ENCODE data around the genes ZNRF1 and BCAR1.

DNA sequence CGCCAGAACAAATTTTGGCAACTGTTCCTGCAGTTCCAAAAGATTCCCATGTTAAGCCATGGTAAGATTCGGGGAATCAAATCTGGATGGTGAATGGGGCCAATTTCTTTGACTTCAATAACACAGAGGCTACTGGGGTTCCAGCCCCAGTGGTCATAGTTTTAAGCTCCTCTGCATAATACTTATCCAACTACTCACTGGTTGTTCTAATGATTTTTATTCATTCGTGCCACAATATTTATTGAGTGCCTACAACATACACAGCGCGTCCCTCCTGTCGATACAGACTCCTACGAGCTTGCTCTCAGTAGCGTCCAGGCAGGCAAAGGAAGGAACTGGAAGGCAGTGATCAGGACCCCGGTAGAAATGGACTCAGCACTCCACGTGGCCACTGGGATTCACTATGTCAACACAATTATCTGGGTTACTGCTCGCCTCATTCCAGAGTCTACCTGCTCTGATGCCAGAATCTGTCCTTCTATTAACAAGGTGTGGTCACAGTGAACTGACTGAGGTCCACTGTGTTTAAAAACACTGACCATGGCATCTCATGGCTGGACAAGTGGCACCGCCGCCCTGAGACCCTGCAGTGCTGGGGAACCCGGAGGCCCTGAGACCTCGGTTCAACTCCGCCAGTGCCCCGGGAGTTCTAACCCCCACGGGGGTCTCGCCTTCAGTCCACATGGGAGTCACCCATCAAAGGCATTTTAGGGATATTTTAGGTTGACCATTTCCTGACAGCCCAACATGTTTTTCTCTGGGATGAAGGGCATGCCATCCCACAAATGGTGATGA, 71.5 kb downstream of the ZFHX3 start:
- CAGE, long polyA plus RNA, result no peak
- RRBS, result 98% methylated on average over 4 of the region's 19 CpGs

DNA sequence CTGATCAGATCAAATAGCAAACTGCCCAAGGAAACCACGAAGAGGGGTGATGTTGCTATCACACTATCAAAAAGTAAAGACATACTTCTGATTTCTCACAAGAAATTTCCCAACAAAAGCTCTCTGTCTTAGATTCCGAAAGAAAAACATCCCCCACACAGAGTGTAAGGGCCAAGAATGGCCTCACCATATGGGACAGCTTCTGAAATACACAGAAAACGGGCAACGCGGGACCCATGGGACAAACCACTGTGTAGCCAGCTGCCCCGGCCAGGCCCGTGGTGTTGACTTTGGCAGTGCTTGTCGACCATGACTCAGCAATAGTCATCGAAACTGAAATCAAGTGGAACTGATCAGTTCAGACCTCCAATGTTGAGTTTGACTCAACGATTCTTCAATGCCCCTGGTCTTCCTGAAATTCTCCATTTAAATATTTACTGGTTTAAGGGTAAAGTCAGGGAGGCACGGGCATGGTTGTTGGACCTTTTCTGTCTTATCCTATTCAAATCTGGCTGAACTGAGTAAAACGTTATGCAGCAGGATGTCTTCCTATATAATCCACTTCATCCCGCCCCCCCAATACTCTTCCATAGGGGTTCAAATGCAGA, 27.5 kb downstream of the ZFHX3 start:
- CAGE, long polyA plus RNA, result no peak
- RRBS, result no CpG with 5 or more reads among the region's 13 CpGs

DNA sequence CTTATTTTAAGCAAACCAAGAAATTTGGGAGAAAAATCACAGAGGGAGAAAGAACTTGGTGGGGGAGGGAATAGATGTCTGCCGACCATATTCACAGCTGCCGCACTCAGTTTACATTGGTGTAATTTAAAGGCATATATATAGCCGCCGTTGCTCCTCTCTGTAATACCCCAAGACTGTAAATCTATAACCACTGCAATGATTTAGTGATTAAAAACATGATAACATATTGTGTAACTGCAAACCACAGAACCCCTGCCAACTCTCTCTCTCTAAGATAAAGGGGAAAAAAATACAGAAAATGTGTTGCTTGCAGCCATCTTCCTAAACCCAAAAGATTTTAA, 6.7 kb upstream of the ZFHX3 start:
- CAGE, long polyA plus RNA, result no peak
- RRBS, result no CpG with 5 or more reads among the region's 4 CpGs

GRCh38 chr16:73172974-73173335, 125.0 kb upstream of the ZFHX3 start:
- CAGE, long polyA plus RNA, result no peak
- RRBS, result no CpG with 5 or more reads among the region's 7 CpGs

DNA sequence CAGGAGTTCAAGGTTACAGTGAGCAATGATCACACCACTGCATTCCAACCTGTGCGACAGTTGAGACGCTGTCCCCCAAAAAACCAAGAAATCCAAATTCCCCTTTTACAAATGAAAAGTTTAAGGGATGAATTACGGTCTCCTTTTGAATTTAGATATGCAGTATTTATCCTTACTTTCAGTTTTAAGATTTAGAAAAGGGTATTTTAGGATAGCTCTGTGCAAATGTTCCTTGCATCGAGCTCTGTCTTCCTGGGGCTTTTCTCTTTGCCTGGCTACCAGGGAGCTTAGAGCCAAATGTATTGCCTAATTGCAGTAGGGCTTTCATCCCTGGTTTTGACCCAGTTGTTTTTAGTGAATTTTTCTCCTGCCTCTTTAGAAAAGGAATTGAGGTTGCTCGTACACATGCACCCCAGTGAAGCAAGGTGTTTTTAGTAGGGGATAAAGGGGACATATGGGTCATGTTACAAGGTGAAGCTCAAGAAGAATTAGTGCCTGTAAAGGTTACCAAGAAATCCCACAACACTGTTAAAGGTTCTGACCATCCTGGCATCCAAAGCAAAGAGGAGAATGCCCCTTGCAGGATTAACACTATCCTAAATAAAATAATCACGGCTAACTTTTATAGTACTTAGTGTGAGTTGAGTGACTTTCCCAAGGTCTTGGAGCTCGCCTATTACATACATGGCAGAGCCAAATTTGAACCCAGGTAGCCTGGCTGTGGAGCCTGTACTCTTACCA, 6.2 kb downstream of the PSMD7 start:
- CAGE, long polyA plus RNA, result no peak
- RRBS, result no CpG with 5 or more reads among the region's 7 CpGs

GRCh38 chr16:74447523-74448010, 26.3 kb upstream of the CLEC18B start:
- CAGE, long polyA plus RNA, result no peak
- RRBS, result 94% methylated on average over 4 of the region's 7 CpGs

- CAGE, long polyA plus RNA, result no peak
- RRBS, result no CpG with 5 or more reads among the region's 8 CpGs
Observed at GRCh38 chr16:74603439-74604322, 3.2 kb downstream of the GLG1 start.

DNA sequence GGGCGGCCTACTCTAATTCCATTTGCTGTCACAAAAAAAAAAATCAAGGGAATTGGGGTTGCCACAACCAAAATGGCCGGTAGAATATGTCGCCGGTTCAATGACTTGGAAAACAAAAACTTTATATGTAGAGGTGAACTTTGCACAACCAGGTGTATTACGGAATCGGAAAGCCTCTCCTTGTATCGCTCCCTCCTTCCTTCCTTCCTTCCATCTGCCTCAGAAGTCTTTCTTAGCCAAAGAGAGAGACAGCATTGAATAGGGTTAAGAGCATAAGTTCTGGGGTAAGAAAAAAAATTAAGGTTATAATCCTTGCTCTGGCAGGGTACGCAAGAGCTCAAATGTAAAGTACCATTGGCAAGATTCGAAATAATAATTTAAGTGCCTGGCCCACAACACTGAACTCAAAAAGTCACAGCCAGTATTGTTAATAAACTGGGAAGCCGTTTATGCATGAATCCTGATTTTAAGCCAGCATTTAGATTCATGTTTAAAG, 469 bp upstream of the GLG1 start:
- CAGE, long polyA plus RNA, result no peak
- RRBS, result 1% methylated on average over 2 of the region's 10 CpGs

DNA sequence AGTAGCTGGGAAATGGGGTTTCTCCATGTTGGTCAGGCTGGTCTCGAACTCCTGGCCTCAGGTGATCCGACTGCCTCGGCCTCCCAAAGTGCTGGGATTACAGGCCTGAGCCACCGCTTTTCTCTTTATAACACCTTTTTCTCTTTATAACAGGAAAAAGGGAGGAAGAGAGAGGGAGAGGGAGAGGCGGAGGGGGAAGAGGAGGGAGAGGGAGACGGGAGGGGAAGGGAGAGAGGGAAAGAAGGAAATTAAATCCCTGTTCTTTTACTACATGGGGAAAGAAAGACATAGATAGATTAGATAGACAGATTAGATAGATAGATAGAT, 841 bp downstream of the RFWD3 start:
- CAGE, long polyA plus RNA, result no peak
- RRBS, result no CpG with 5 or more reads among the region's 6 CpGs

DNA sequence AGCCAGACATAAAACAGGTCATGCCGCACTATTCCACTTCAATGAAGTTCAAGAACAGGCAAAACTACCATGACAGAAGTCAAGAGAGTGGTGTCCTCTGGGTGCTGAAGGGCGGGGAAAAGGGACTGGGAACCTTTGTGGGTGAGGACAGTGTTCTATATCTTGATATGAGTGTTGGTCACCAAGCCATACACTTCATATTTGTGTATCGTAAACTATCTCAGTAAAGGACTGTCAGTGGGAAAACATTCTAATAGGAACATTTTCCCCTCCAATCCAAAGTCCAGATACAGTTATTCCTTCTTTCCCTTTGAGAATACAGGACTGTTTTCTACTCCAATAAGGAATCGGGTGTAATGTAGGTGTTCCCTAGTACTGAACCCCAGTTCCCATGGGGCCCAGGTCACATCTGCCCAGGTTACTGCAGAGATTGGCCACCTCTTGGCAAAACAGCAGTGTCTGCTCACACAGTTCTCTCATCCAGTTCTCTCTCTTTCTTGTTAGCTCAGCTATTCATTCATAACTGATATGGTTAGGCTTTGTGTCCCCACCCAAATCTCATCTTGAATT, 78.1 kb downstream of the WDR59 start:
- CAGE, long polyA plus RNA, result no peak
- RRBS, result no CpG with 5 or more reads among the region's 4 CpGs

- CAGE, long polyA plus RNA, result no peak
- RRBS, result no CpG with 5 or more reads among the region's 18 CpGs
Observed at GRCh38 chr16:74909350-74909946, 75.5 kb downstream of the WDR59 start.

DNA sequence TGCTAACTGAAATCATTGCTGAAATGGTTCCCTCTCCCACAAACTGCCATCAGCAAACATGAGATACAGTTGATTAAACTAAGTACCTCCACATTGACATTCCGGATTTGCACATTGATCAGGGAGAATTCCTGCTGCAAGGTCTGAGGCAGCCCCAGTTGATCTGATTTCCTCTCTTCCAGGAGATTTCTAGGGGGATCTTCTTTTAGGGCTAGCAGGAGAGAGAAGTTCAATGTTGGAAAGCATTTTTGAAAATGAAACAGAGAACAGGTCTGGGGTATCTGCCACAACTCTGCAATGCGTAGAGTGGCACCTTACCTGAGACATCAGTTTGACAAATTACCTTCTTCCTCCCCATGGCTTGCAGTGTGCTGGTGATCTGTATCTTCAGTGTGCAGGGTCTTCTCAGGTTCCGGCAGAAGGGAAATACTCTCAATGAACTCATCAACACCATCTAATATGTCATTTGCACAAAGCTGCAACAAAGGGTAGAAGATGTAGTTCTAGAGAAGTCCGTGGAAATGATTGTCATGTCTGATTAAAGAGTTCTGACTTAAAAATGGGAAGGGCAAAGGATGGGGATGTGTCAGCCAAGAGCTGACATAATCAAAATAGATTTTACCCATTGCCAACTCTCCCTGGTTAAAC, 69.0 kb downstream of the WDR59 start:
- CAGE, long polyA plus RNA, result no peak
- RRBS, result no CpG with 5 or more reads among the region's 4 CpGs

DNA sequence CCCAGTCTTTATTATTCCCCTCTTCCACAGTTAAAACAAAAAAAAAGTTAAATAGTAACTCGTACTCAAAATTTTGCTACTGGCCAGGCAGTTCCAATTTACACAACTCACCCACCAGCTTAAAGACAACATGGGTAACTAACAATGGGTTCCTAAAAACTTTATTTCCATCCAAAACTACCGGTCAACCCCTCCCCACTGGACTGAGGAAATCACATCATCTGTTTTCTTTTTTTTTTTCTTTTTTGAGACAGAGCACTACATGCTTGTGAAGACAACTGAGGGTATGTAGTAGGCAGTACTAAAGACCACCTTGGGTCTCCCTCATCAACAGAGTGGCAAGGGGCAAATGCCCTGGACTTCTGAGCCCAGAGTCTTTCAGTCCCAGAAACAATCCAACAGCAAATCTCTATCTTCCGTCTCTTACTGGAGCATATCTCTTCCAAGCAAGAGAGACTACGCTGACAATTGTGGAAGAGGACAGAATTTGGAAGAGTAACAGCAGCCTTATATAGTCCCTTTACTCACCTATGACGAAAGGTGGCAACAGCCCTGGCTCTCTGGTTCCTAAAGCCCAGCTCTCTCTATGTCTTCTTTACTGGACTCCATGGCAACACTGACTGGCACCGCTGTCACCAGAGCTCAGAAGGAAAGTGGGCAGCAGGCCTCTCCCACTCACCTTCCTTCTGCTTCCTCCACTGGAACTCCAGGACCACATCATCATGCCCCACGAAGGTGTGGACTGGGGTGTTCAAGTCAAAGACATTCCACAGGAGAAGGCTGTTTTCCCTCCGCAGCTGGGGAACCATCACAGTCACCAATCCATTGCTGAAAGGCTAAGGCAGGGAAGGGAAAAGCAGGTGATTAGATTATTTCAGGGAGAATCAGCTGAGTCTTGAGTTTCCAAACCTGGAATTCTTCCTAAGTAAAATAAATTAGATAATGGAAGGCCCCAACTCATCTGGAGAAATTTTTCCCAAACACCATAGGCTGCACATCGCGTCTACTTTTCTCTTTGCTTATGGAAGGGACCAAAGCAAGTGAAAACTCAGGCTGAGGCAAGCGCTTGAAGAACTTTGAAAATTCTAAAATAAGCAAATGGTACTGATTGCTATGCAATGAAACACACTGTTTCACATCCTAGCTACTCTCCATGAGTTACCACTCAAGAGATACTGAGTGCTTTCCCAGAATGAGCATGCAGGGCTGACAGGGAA, 63.2 kb downstream of the WDR59 start:
- CAGE, long polyA plus RNA, result no peak
- RRBS, result no CpG with 5 or more reads among the region's 11 CpGs

GRCh38 chr16:74998410-74999129, at the start of gene ZNRF1:
Gene ZNRF1 (plus strand): TSS chr16:74999024.
- CAGE, long polyA plus RNA, result no peak
- RRBS, result 1% methylated on average over 33 of the region's 57 CpGs

GRCh38 chr16:75105450-75106065, 11.0 kb downstream of the LDHD start:
- CAGE, long polyA plus RNA, result no peak
- RRBS, result no CpG with 5 or more reads among the region's 9 CpGs

DNA sequence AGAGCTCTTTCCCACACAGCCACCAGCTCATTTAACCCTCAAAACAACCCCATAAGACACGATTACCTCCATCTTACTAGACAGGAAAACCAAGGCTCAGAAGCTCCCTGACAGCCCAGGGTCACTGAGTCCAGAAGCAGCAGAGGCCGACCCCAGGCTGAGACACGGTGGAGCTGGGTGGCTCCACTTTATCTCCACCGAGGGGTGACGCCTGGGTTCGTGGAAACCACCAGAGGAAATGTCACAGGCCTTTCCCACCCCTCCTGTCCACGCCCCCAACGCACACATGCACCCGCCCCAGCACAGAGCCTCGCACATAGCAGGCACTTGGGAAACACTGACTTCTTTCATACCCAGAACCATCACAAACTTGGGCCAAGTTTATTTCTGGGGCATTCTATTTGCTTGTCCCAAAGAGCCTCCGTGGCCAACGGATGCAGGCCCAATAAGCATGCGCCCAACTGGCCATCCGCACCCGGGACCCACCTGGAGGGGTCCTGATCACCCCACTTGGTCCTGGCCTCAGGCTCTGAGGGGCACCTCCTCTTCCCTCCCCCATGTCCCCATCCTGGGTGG, 3.3 kb downstream of the BCAR1 start:
- CAGE, long polyA plus RNA, result no peak
- RRBS, result no CpG with 5 or more reads among the region's 15 CpGs

GRCh38 chr16:75251588-75252148, at the start of gene BCAR1:
Gene BCAR1 (minus strand): TSS chr16:75251624.
- CAGE, long polyA plus RNA, result no peak
- RRBS, result 3% methylated on average over 6 of the region's 50 CpGs

- CAGE, long polyA plus RNA, result no peak
- RRBS, result no CpG with 5 or more reads among the region's 9 CpGs
Observed at GRCh38 chr16:75316957-75317488, 65.6 kb upstream of the BCAR1 start.

GRCh38 chr16:75376289-75377250, 56.7 kb downstream of the CFDP1 start:
- CAGE, long polyA plus RNA, result no peak
- RRBS, result no CpG with 5 or more reads among the region's 8 CpGs

DNA sequence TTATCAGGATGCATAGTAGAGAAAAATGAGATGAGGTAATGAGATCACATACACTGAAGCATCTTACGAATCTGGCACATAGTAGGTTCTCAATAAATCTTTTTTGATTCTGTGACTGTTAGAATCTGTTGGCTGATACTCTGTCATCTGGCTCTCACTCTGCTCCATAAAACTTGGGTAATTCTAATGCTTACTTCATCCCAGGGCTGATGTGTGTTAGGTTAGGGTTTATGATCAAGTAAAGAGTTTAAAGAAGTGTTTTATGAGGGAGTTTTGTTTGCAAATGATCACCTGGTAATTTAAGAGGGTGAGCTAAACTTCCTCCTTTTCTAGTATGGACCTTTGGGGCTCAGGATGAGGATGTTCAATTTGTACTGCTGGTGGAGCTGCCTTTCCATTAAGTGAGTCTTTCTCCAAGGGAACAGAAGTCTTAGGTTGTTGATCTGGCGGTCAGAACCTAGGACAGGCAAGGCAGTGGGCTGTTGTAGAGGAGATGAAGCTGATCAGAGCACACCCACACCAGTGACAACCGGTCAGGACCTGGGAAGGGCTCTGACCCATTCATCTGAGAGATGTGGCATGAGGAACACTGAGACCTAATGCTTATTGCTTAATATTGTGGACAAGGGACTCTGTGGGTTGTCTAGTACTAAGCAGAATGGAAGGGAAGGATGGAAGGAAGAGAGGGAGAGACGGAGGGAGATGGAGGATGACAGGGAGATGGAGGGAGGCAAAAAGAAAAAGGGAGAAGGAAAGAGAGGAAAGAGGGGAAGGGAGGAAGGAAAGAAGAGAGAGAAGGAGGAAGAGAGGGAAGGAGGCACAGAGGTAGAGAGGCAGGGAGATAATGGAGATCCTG, 364.3 kb downstream of the WWOX start:
- CAGE, long polyA plus RNA, result no peak
- RRBS, result no CpG with 5 or more reads among the region's 4 CpGs

Data from mammary epithelial cell (primary cell).